Type B pancreatic cell (in vitro differentiated cells): Measurements from ENCODE around the genes COL25A1, CFI, EGF and AP1AR.

DNA sequence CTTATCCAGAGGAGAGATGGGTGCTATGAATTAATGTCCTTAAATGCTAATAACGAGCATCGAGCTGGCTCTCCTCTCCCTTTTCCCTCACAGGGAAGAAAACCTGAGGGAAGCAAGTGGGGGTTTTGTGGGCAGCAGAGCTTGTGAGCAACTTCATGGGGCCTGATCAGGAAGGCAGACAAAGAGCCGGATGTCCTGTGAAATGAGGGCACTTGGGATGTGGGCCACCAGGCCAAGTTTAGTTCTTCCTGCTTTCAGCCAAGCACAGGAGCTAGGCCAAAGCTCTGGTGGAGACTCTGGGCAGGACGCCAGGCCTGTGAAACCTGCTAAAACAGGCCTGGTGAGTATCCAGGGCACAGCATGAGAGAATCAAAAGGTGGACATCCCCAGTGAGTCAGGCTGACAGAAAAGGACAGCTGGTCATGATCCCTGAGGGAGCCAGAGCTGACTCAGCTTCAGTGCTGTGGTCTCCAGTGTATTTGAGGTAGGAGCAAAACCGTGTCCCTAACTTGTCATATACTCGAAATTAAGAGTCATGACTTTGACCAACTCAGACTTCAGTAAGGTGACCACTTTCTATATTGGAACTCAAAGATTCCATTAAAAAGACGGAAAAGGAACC lies 95.7 kb downstream of the NPNT start:
- PRO-cap = no peak

DNA sequence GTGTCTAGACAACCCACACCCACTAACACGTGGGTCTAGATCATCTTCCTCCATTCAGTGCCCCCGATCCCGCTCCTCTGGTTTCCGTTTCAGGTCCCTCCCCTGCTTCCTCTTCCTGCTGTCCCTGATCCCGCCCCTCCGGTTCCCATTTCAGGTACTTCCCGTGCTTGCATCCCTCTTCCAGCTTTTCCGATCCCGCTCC lies 339.0 kb downstream of the PAPSS1 start:
- PRO-cap = no peak

DNA sequence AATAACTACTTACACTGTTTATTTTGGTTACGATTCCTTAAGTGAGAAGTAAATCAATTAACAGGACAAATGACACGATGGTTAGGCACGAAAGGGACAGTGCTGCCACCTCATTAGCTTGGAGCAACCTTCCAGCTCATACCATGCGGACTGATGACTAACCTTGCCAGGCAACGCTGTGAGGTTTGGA lies 649 bp upstream of the SGMS2 start:
- PRO-cap = no peak

- PRO-cap = no peak
Measured at GRCh38 chr4:108029988-108030209, 40.2 kb downstream of the HADH start.

GRCh38 chr4:108045563-108046273 lies 56.0 kb downstream of the HADH start:
- PRO-cap = no peak

- PRO-cap = no peak
Measured at GRCh38 chr4:108159765-108160381, 8.9 kb downstream of the LEF1 start.

DNA sequence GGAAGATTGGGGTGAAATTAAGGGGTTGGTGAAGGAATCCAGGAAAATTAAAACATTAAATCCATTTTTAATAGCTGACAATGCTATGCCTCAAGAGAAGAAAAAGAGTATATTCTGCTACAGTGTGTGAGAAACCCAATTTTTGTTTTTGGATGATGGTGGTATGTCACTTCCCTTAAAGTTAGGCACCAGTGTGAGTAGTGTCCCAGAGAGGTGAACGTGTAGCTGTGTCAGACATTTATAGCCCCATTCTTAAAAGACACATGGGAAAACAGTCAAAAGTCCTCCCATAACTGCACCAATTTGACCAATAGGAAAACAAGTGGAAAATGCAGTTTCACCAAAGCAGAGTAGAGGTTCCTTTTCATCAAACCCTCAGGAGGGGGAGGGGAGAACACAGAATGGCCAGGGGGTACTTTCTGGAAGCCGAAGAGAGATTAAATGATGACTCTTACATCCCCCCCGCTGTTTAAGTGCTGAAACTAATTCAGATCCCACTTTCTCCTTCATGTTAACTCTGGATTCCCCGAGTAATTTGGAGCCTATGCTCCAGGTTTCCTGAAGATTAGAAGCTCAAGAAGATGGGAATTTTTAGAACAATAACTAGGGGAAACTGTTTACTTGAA lies 1.9 kb upstream of the LEF1 start:
- PRO-cap = no peak

GRCh38 chr4:108878014-108878281 lies 115.1 kb upstream of the ETNPPL start:
- PRO-cap = no peak

- PRO-cap = unidirectional peak, minus-strand start at chr4:109302658
Measured at GRCh38 chr4:109302224-109303144, at the start of gene COL25A1. Gene COL25A1 (minus strand): TSS chr4:109302658.

DNA sequence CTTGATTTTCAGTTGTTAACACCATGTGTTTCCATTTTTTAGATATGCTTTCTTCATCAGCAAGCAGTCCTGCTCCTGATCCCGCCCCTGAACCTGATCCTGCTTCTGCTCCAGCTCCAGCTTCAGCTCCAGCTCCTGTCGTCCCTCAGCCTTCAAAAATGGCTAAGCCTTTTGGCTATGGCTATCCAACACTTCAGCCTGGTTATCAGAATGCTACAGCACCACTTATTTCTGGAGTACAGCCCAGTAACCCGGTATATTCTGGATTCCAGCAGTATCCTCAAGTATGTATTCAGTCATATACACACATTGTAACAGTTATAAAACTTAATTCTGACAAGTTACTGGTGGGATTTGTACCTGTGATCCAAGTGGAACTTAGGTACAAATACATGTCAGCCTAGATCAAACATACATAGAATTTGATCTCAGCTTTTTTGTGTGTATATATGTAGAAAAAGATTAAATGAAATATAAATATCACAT lies 61.0 kb downstream of the SEC24B start:
- PRO-cap = no peak

GRCh38 chr4:109801759-109802521 lies at the start of gene CFI:
Gene CFI (minus strand): TSS chr4:109801999.
- PRO-cap = no peak

GRCh38 chr4:109912540-109913606 lies at the start of gene EGF:
Gene EGF (plus strand): TSS chr4:109912883.
- PRO-cap = unidirectional peak, plus-strand start at chr4:109912884

DNA sequence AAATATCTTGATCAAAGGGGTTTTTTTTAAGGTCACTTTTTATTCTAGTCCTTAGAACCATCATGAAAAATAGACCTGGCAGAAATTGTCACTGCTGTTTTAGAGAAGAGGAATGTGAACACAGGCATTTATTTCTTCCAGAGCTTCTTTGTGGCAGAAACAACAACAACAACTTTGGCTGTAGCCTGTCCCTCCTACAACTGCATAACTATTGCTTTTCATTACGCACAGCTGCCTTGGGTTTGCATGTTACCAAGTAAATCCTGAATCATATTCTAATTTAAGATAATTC lies 73.2 kb downstream of the EGF start:
- PRO-cap = no peak

- PRO-cap = unidirectional peak, plus-strand start at chr4:110196303
Measured at GRCh38 chr4:110195632-110196586, 2.5 kb downstream of the ELOVL6 start.

DNA sequence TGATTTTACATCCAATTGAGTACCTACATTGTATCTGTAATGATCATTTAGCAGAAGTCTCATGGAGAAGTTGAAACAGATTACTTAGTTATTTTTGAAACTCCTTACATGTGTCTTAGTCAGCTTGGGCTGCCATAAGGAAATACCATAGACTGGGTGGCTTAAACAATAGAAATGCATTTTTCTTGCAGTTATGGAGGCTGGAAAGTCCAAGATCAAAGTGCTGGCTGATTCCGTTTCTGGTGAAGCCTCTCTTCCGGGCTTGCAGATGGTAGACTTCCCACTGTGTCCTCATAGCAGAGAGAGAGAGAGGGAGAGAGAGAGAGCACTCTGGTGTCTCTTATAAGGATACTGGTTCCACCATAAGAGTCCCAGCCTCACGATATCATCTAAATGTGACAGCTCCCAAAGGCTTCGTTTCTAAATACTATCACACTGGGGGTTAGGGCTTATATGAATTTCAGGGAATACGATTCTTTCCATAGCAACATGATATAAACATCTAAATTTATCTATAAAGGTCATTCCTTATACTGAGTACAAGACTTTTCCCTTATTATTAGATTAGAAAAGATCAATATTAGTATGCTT lies 39.7 kb downstream of the ENPEP start:
- PRO-cap = no peak

GRCh38 chr4:110633379-110634522 lies 10.9 kb upstream of the PITX2 start:
- PRO-cap = no peak

- PRO-cap = no peak
Measured at GRCh38 chr4:112141329-112141672, 4.0 kb upstream of the FAM241A start.

DNA sequence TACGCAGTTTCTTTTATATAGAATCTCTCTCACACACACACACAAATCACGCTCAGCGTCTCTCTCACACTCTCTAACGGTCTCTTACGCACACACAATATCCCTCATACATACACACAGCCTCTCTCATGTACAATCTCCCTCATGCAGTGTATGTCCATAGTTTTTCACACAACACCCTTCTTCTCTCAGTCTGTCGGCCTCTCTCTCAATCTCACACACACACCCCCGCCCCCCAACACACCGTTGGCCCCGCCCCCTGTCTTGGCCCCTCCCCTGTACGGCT lies 225 bp upstream of the FAM241A start:
- PRO-cap = no peak

DNA sequence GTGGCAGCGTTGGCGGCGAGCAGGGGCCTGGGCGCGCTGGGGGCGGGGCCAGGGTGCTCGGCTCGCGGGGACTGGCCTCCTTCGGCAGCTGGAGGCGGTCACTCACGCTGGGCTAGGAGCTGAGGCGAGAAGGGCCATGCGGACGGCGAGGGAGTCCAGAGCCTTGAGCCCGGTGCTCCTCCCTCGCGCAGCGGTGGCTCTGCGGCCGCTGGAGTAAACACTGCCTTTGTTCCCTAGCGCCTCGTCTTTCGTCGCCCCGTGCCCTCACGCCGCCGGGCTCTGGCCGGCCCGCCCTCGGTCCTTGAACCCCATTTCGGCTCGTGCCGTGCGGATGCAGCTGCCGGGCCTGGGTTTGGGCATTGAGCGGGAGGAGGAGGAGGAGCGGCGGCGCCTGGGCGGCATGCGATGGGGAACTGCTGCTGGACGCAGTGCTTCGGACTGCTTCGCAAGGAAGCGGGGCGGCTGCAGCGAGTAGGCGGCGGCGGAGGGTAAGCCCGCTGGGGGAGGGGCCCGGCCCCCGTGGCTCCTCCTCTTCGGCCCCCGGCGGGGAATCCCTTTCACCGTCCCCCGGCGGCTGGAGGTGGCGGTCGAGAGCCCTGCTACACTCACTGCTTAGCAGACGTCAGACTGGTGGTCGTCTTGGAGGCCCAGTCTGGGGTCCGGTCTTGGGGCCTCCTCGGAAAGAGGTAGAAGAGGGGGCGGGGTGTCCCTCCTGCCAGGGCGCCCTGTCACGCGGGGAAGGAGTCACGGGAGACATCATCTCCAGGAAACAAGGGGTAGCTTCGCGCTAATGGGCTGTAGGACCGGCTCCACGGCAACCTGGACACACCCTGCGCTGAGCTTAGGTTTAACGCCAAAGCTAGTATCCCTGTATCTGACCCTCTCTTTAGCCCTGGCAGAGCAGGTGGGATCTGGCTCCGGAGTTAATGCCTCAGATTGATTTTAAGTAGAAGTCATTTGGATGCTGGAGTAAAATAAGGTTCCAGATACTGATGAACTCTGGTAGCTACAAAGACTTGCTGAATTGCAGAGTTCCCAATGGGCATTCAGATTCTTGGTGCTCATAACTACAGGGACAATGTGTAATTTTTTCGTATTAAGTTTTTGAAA lies at the start of gene AP1AR:
Gene AP1AR, plus strand, starts transcription at position 101 of the 1,110 bp plus-strand sequence.
- PRO-cap = bidirectional peak, plus-strand start at position 101 of the sequence, minus-strand start outside the sequence; bidirectional peak, plus-strand start at position 590 of the sequence, minus-strand start at position 445 of the sequence; unidirectional peak, minus-strand start at position 834 of the sequence

GRCh38 chr4:112284230-112284868 lies 1.4 kb downstream of the TIFA start:
- PRO-cap = no peak